ENCODE measurements around the genes PRR23C, COPB2 and SPSB4.

DNA sequence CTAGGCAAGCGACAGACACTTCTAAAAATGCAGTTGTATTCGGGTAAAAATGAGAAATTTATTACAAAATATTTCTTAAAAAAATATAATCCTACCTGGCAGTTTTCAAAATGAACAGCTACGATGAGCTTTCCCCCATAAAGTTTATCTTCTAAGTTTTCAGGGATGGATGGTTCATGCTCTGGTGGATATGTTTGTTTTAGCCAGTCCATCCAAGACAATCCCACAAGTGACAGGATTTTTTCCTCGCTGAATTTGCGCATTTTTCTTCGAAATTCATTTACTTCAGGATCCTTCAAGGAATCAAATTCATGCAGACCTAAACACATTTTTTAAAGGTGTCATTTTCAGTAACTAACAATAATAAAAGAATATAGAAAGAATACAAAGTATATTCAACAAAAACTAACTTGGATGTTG is 92.3 kb downstream of the PIK3CB start:
- PRO-cap, result no peak

GRCh38 chr3:138749396-138750112 is 85.2 kb downstream of the PIK3CB start:
- PRO-cap, result no peak

GRCh38 chr3:138759039-138759504 is 75.7 kb downstream of the PIK3CB start:
- PRO-cap, result no peak

DNA sequence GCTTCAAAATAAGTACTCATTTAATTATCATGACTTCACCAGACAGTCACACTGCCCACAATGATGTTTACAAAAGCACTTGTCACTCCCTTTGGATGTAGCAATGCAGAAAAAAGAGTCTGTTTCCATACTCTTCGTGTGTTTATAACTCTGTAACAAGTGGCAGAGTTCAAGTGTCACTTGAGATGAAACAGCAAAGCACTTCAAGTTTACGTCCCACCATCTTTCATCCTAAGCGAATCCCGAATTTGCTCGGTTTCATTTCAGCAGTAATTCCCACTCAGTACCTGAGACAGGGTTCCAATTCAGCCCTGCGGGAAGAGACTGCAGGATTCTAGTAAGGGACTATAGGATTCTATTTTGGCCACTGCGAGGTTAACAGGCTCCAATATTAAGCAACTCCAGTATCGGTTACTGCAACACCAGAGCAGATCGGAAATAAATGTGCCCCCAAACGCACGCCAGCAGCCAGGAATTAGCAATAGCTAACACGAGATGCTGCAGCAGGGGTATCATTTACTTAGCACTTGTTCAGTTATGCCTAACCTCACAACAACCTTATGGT is 1.1 kb downstream of the PIK3CB start:
- PRO-cap, result no peak

GRCh38 chr3:138845031-138845550 is 10.4 kb upstream of the PIK3CB start:
- PRO-cap, result no peak

- PRO-cap, result no peak
Measured at GRCh38 chr3:139044748-139044952, at the start of gene PRR23C. TSS of gene PRR23C (minus strand) at chr3:139044892.

- PRO-cap, result no peak
Measured at GRCh38 chr3:139238296-139239254, 105.2 kb upstream of the MRPS22 start.

GRCh38 chr3:139360915-139361586 is 17.2 kb downstream of the MRPS22 start:
- PRO-cap, result no peak

- PRO-cap, result bidirectional peak, plus-strand start at chr3:139389279, minus-strand start at chr3:139389296; bidirectional peak, plus-strand start at chr3:139389875, minus-strand start at chr3:139389643
Measured at GRCh38 chr3:139388945-139389736, at the start of gene COPB2. TSS of gene COPB2 (minus strand) at chr3:139389647.

- PRO-cap, result no peak
Measured at GRCh38 chr3:139405748-139406390, 16.4 kb upstream of the COPB2 start.

- PRO-cap, result no peak
Measured at GRCh38 chr3:139531487-139531888, 8.1 kb downstream of the RBP1 start.

DNA sequence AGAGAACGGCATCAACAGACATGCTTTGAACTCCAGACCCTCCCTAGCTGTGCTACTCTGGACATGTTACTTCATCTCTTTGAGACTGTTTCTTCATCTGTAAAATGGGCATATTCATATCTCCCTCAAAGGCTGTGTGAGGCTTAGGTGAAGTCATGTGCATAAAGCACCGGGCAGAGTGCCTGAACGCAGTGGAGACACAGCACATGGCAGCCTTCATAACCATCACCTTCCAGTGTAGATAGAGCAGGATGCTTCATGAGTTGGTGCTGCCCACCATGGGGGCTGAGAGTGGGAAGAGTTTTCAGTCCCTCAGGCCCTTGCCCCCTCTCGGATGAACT is 1.2 kb downstream of the RBP1 start:
- PRO-cap, result no peak

DNA sequence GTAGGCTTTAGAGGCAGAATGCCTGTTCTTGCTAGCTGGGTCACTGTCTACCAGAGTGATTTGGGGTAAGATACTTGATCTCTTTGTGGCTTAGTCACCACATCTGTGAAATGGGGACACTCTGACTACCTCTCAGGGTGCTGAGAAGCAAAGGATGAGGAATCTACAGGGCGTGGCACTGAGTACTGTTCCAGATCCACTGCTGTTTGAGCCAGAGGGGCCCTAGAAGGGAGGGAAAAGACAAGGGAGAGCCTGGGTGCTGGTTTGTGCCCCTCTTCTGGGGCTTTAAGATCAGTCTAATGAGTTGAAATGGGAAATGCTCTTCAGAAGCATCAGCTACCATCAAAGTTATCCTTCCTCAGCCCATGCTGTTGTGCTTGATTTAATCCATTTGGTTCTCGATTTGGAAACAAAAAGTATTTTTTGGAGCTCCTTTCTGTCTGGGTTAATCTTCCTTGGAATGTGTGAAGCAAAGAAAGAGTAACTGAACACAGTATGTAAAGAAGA is 2.6 kb upstream of the RBP1 start:
- PRO-cap, result no peak

GRCh38 chr3:140708932-140709325 is 31.1 kb downstream of the TRIM42 start:
- PRO-cap, result no peak

GRCh38 chr3:141050998-141052058 is at the start of gene SPSB4:
TSS of gene SPSB4 (plus strand) at chr3:141051347.
- PRO-cap, result bidirectional peak, plus-strand start at chr3:141051321, minus-strand start at chr3:141051215

DNA sequence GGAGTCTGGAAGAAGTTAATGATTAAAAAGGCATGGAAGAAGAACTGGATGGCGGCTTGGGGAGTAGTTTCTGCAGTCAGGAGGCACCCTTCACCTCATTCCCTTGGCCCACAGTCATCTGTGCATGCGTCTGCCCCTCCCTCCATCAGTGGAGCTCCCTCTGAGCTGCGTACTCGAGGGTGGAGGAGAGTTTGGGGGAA is 4.3 kb downstream of the PXYLP1 start:
- PRO-cap, result no peak

DNA sequence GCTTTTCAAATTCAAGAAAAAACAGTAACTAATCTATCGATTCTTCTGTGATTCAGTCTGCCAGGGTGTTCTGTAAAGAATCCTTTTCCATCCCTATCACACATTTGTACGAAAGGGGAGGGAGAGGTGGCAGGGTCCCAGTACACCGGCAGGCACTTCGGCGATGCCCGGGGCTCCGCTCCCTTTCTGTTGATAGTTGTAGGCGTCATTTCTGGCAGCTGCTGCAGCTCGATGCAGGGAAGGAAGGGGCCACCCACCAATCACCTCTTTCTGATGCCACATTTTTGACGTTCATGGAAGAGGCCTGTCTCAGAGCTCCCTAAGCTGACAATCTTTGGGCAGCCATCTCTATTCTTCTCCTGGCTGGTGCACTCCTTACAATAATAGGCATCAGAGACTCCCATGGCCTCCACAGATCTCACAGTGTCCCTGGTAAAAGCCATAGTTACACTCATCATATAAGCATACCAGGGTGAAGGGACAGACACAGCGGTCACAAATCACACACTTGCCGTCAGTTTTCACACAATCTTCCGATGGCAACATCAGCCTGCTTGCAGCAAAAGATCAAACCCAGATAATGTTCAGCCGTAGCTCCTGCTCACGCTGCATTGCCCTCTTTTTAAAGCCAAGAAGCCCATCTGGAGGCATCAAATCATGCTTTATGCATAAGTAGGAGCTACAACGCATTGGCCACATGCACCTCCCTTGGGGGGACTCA is 60.8 kb upstream of the ZBTB38 start:
- PRO-cap, result no peak

DNA sequence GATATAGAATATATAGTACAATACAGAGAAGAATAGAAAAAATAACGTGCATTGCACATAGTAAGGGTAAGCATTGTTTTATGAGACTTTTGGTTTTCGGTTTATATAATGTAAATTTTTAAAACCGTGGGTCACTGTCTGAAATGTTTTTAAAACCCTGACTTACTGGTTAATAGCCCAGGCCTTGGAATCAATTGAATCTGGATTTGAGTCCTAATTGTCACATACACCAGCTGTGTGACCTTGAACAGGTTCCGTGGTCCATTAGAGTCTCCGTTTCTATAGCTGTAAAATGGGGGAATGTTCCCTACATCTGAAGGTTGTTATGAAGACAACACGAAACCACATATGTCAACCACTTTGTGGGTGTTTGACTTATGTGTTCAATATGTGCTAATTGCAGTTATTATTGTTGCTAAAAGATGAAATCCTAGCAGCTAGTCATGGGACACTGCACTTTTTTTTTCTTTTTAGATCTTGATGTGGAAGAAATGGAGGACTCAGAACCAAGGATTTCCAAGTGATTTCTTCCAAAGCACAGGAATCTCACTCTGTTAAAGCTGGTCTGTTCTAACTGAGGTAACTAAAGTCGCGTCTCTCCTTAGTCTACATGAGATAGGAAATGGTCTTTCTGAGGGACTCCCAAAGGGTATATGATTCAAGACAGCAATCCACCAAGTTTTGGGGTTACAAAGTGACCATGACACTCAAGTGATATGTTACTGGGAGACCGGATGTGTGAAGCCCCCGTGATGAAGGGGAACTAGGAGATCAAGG is 35.3 kb downstream of the ZBTB38 start:
- PRO-cap, result no peak

DNA sequence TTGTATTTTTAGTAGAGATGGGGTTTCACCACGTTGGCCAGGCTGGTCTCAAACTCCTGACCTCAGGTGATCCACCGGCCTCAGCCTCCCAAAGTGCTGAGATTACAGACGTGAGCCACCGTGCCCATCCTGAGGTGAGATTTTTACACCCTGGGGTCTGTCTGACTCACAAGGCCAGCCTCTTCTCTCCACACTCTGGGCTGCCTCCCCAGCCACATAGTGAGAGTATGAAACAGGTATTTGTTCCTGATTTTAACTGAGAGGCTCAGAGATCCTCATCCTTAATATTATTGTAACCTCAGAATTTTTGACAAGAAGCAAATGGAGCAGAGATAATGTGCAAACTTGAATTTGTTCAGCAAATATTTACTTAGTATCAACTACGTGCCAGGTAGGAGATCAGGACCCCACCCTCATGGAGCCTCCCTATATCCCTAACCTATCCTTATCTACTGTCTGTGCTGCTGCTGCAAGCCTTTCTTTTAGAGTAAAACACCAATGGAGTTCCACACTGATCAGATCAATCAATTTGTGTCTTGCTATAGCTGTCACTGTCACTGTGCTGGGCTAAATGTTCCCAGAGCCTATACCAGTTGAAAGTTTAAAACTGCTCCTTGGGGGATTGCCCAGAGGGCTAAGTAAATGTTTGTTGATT is 41.0 kb downstream of the ZBTB38 start:
- PRO-cap, result no peak

DNA sequence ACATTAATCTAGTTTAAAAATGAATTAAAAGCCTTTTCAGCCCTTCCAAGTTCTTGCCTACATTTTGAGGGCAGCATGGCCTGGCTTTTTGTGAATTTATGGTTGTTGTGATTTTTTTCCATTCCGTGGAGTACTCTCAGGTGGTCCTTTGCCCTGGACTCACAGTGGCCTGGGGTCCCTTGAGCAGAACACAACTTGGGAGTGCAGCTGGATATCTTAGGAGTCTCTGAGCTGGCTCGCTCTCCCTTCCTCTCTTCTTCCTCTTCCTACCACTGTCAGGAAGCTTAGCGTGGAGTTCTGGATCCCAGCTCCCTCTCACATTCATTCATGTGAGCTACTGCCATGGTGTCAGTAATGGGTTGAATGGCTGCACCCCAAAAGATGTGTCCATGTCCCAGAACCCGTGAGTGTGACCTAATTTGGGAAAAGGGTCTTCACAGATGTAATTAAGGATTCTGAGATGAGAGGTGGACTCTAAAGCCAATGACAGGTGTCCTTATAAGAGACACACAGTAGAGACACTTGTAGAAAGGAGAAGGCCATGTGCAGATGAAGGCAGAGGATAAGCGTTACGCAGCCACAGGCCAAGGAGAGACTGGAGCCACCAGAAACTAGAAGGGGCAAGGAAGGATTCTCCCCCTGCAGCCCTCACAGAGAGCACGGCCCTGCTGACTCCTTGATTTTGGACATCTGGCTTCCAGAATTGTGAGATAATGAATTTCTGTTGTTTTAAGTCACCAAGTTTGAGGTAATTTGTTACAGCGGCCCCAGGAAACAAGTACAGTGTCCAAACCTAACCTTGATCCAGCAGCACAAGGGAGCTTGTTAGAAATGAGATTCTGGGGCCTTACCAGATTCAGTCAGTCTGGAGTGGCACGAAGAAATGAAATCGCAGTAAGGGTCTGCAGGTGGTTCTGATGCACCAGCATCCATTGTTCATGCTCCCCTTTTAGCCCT is 48.2 kb downstream of the ZBTB38 start:
- PRO-cap, result no peak